ENCODE results near the gene PLCG1.

DNA sequence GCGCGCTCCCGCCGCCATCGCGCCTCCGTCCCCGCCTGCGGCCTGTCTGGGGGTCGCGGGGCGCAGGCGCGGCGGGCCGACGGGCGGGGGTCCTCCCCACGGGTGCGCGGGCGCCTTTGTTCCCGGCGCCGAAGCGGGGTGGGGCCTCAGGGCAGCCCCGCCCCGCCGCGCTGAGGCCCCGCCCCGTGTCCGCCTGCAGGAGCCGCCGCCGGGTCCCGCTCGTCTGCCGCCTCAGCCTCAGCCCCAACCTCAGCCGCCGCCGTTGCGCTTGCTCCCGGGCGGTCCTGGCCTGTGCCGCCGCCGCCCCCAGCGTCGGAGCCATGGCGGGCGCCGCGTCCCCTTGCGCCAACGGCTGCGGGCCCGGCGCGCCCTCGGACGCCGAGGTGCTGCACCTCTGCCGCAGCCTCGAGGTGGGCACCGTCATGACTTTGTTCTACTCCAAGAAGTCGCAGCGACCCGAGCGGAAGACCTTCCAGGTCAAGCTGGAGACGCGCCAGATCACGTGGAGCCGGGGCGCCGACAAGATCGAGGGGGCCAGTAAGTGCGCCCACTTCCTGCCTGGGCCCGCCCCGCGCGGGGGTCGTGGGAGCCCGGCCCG lies at the start of gene PLCG1:
TSS of gene PLCG1 (plus strand) at position 222 of the 598 bp plus-strand sequence.
- RRBS: 1% methylated on average over 34 of the region's 85 CpGs

DNA sequence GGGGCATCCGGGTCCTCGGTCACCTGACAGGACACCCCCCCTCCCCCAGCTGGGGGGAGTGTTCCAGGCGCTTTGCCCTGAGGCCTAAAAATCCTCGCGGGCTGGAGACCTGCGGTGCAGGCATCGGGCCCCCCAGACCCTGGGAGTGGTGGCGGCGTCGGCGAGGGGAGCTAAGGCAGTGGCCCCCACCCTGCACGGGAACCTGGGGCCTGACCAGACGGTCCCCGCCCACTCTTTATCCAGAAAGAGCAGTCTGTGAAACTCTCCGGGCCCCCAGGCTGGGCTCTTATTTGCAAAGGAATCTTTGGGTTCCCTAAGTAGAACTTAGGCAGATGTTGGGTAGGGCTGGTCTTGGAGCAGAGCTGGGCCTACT lies 673 bp downstream of the PLCG1 start:
- RRBS: 6% methylated on average over 1 of the region's 15 CpGs

- RRBS: no CpG with 5 or more reads among the region's 11 CpGs
Observed at GRCh38 chr20:41162392-41162781, 25.0 kb downstream of the PLCG1 start.

GRCh38 chr20:41247926-41248641 lies 69.4 kb downstream of the ZHX3 start:
- RRBS: no CpG with 5 or more reads among the region's 8 CpGs

DNA sequence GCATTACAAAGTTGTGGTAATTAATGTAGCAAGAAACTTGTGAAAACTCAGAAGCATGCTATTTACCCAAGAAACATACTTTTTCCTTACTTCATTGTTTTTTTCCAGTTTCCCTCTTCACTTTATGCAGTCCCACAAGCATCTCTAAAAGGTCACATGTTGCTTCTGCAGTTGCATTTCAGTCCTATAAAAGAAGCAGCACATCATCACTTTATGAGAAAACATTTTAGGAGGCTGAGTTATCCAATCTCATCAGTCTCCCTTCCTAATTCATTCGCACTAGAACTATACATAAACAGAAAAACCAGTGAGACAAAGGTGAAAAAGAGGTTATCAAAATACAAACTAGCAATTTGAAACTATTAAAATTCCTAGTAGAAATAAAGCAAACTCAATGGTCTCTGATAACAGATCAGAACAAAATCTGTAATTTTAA lies 48.6 kb downstream of the ZHX3 start:
- RRBS: no CpG with 5 or more reads among the region's 1 CpG

DNA sequence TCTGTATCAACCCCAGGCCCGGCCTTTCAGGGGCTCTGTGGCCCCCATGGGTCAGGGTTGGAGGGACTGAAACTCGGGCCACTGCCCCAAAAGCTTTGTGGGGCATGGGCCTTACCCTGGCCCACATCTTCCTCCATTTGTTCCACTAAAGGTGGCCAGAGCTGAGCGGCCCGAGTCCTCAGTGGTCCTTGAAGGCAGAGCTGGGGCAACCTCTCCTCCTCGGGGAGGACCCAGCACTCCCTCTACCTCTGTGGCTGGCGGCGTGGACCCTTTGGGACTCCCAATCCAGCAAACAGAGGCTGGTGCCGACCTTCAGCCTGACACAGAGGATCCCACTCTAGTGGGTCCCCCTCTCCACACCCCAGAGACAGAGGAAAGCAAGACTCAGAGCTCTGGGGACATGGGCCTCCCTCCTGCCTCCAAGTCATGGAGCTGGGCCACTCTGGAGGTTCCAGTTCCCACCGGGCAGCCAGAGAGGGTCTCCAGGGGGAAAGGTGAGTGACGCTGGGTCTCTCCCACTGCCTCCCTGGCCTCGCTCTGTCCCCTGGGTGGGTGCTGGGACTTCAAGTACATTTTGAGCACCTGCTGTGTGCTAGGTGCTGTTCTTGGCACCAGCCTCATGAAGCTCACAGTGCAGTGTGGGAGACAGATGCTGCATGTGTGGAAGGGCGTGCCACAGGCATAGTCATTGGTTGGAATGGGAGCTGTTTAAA lies 9.4 kb downstream of the LPIN3 start:
- RRBS: 71% methylated on average over 1 of the region's 12 CpGs

DNA sequence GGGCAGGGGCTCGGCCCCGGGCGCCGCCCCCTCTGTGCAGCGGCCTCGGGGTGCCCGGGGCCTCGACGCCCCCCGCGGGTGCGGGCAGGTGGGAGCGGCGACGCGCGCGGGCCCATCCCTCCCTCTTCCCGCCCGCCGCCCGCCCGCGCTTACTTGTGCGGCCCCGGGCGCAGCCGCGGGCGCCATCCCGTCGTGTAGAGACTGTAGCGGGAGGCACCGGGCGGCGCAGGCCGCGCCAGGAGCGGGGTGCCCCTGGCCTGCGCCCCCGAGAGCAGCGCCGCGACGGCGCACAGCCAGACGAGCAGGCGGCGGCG lies 346 bp downstream of the EMILIN3 start:
- RRBS: 2% methylated on average over 16 of the region's 50 CpGs

DNA sequence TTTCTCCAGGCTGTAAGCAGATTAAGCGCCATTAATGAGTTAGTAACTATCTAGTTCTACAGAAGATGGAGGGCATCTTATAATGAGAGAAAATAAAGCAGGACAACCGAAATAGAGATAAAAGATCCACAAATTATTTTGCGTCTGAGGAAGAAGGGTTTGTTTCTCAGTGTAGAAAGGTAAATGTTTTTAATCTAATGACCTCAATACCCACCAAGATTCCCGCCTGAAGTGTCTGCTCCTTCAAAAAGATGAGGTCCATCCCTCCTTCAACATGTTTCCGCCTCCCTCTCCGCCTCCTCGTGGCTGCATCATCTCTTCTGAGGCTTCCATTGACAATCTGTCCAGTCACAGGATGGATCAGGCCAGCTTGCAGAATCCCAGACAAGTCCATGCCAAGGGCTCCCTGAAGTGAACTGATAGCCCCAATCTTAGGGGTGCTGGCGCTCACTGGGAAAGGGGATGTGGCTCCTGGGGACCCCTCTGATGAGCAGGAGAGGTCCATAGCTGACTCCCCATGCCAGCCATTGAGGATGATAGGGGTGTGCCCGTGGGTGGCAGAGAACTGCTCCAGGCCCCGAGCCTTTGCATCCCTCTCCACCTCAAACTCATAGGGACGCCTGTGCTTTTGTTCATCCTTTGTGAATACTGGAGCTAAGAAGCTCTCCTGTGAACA lies 48.5 kb upstream of the EMILIN3 start:
- RRBS: no CpG with 5 or more reads among the region's 11 CpGs

DNA sequence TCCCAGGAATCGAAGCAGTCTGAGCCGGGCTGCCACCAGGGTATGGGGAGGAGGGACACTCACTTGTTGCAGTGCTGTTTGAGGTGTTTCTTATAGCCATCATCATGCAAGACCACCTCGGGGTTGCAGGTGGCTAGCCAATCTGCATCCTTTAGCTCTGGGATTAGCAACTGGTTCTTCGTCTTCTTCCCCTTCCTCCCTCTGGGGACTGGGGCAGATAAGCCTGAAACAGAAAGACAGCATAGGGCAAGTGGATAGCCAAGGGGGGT lies 84.2 kb upstream of the EMILIN3 start:
- RRBS: no CpG with 5 or more reads among the region's 4 CpGs

- RRBS: no CpG with 5 or more reads among the region's 6 CpGs
Observed at GRCh38 chr20:43456387-43456601, 1.4 kb upstream of the SRSF6 start.

- RRBS: 76% methylated on average over 5 of the region's 54 CpGs
Observed at GRCh38 chr20:43514087-43515072, 6.9 kb downstream of the L3MBTL1 start.

GRCh38 chr20:43721792-43722612 lies 4.8 kb downstream of the GTSF1L start:
- RRBS: no CpG with 5 or more reads among the region's 15 CpGs

DNA sequence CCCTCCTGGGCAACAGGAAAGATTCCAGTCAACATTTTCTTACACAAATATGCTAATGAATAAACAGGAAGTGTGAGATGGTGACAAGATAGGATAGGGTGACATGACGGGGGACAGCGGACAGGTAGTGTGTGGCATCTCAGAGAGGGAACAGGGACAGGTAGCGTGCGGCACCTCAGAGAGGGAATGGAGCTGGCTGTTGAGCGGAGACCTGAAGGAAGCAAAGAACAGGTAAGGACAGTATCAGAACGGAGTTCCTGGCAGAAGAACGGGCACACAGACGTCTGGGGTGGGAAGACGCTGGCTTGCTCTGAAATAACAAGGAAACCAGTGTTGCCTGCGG lies 111.8 kb downstream of the JPH2 start:
- RRBS: no CpG with 5 or more reads among the region's 10 CpGs

DNA sequence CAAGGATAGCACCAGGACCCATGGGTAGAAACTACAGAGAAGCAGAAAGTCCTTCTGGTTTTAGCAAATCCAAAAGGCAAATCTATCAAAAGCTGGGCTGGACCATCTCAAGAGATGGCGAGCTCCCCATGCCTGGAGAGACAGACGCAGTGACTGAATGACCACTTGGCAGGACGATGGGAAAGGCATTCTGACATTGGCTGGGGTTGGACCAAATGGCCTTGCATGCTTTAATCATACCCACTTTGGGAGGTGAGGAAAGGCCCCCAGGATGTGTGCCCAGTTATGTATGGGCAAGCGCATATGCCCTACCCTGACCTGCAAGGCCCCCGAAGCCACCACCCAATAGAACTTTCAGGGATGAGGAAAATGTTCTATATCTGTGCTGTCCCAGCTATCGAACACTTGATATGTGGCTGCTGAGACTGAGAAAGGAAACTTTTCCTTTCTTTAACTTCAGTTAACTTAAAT lies 45.1 kb downstream of the JPH2 start:
- RRBS: no CpG with 5 or more reads among the region's 6 CpGs

DNA sequence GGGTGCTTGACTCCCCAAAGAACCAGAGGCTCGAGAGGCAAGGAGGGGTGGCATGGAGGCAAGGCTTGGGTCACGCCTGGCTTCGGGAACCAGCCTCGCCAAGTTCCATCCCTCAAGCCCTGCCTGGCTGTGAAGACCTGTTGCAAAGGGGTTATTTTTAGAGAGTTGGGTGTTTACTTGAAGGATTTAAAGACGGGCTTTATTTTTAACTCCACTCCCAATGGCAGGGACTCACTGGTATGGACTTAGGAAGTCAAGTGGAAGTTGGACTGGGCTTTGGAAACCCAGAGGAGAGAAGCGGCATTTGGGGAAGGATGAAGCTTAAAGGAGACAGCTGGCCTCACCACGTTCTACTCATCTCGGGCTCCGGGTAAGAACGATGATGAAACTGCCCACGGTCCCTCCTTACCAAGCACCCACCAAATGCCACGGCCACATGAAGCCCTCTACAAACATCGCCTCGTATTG lies 43.0 kb downstream of the JPH2 start:
- RRBS: no CpG with 5 or more reads among the region's 14 CpGs

GRCh38 chr20:44153447-44154114 lies 33.4 kb downstream of the JPH2 start:
- RRBS: no CpG with 5 or more reads among the region's 9 CpGs

DNA sequence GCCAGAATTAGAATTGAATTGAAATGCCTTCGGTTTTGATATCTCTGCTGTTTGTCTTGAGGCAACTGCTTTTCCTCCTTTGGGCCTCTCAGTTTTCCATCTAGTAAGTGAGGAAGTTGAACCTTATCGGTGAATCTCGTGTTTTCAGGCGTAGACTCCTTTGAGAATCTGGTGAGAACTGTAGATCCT lies 712 bp upstream of the OSER1 start:
- RRBS: no CpG with 5 or more reads among the region's 4 CpGs

DNA sequence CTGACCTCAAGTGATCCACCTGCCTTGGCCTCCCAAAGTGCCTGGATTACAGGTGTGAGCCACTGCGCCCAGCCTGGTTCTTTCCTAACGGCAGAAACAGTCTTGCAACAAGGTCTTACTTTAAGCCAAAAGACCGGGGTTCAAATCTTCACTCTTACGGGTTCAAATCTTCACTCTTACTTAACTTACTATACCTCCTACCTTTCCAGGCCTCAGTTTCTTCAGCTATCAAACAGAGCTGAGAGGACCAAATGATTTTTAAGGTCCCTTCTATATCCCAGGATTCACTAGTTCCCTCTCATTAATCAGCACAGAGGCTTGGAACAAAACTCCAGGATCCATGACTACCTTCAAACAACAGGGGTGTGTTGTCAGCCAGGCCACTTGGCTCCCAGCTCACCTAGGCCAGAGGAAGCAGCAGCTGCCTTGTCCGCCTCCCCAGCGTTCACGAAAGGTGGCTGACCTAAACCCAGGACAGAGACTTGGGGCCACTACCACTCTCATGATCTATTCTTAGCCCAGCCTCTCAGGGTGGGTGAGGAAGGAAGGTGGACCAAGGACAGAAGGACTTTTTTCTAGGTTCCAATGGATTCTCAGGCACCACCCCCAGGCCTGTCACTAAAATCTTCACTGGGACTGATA lies 1.5 kb downstream of the FITM2 start:
- RRBS: no CpG with 5 or more reads among the region's 7 CpGs

DNA sequence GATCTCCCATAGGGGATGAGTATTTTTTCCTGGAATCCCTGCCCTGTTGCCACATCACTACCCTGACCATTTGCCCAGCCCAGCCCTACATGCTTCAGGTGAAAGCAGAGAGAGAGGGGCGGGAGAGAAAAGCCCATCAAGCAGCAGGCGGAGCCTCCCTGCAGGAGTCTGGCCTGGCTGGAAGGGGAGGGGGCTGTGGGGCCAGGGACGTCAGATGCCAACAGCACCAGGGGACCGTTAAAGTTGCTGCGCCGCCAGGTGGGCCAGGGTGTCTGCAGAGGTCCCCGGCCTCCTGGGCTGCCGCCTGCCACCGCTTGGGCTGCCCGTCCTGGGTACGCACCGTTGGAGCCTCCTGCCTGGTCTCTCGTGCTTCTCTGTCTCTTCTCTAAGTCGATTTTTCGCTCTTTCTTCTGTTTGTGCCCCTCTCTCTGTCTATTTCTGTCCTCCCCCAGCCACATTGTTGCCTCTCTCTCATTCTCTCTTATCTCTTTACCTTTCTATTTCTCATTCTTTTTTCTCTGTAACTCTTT lies 694 bp upstream of the R3HDML start:
- RRBS: no CpG with 5 or more reads among the region's 15 CpGs

DNA sequence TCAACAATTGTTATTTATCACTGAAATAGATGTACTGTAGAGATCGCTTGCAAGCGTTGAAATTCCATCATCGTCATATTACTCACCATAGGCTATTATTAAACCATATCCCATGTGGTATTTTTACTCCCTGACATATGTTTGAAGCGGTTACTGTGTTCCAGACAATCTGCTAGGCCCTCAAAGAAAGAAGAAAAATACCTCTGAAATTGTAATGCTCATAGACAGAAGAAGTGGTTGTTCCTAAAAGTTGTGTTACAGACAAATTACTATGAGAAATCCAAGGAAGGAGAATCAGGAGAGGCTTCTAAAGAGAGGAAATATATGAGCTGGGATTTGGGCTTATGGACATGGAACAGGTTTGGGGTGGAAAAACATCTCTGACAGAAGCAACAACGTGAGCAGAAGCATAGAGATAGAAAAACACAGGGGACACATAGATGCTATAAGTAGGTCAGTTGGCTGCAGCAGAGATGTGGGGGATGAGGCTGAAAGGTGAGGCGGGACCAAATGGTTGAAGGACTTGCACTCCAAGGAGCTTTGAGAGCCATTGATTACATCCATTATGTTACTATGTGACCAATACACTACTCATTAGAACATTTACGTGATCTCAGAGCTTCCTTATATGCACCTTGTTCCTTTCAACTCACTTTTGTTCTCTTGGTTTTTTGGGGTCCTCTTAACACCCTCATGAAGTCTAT lies 48.1 kb upstream of the TTPAL start:
- RRBS: no CpG with 5 or more reads among the region's 7 CpGs

Data from cardiac fibroblast (primary cell).